Calu3 (cell line): ENCODE measurements around the genes SULT1B1, ODAM, OPRPN and DCK.

GRCh38 chr4:69546140-69546491 is 50.4 kb upstream of the UGT2B4 start:
- PRO-cap: no peak

GRCh38 chr4:69760358-69760884 is at the start of gene SULT1B1:
Gene SULT1B1, minus strand, starts transcription at chr4:69760620.
- PRO-cap: no peak

- PRO-cap: no peak
These were observed 6.7 kb upstream of the SULT1B1 start for GRCh38 chr4:69767147-69767508.

DNA sequence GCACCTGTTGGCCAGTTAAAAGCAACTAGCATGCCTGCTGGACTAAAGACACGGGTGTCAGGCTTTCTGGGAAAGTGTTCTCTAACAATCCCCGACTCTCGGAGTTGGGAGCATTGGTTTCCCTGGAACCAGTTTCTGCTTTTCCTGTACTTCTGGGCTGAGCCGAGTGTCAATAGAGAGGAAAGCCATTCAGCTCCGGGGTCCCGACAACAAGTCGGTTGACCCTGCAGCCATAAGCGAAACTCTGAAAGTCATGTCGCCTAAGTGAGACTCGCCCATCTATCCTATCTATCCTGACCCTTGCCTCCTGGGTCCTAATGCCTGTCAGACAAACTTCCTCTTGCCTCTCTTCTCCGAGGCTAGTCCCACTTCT is 34.5 kb downstream of the SULT1E1 start:
- PRO-cap: no peak

- PRO-cap: no peak
These were observed at the start of gene ODAM for GRCh38 chr4:70195648-70195847. Gene ODAM, plus strand, starts transcription at chr4:70195725.

GRCh38 chr4:70197922-70198203 is 2.3 kb downstream of the ODAM start:
- PRO-cap: bidirectional peak, plus-strand start at chr4:70198135, minus-strand start at chr4:70198021

DNA sequence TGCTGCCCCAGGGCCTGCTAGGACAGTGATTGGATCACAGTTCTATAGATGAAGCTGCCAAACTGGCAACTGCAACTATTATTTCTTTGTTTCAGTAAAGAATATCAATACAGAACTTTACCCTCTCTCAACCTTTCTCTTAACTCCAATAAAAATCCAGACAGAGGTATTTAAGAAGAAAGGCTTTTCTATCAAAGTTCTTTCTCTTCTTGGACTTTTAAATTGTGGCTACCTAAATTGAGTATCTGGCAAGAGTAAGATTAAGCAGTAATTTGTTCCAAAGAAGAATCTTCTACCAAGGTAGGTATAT is at the start of gene OPRPN:
Gene OPRPN (plus strand): TSS at position 200 of the 310 bp plus-strand sequence.
- PRO-cap: no peak

DNA sequence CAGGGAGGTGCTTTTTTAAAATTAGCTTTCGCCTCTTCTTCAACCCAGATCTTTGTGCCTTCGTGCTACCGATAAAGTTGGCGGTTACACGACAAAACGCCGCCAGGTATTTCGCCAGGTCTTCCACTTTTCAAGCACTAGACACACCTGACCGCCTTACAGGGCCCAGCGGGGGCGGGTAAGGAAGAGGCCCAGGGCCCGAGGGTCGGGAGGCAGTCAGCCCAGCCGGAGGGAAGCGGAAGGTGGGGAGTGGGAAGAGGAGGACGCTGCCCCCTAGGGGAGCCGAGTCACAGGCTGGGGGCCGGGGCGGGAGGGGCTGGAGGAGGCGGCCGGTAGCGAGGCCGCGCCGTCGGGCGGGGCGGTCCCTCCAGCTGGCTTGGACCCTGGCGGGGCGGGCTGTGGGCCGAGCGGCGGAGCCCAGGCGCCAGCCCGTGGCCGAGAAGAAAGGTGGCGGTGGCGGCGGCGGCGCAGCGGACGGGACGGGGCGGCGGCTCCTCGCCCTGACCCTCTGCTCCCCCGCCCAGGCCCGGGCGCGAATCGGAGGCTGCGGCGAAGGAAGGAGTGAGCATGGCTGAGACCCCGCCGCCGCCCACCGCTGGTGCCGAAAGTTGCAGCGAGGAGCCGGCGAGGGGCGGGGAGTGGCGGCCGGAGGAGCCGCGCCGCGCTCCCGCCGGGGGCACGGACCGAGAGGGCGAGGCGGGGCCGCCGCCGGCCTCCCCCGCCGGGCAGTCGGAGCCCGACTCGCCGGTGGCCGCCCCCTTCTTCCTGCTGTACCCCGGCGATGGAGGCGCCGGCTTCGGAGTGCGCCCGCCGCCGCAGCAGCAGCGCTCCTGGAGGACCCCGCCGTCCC is 16.3 kb downstream of the UTP3 start:
- PRO-cap: bidirectional peak, plus-strand start at position 441 of the sequence, minus-strand start at position 244 of the sequence

GRCh38 chr4:70714062-70714475 is 7.7 kb upstream of the RUFY3 start:
- PRO-cap: no peak

DNA sequence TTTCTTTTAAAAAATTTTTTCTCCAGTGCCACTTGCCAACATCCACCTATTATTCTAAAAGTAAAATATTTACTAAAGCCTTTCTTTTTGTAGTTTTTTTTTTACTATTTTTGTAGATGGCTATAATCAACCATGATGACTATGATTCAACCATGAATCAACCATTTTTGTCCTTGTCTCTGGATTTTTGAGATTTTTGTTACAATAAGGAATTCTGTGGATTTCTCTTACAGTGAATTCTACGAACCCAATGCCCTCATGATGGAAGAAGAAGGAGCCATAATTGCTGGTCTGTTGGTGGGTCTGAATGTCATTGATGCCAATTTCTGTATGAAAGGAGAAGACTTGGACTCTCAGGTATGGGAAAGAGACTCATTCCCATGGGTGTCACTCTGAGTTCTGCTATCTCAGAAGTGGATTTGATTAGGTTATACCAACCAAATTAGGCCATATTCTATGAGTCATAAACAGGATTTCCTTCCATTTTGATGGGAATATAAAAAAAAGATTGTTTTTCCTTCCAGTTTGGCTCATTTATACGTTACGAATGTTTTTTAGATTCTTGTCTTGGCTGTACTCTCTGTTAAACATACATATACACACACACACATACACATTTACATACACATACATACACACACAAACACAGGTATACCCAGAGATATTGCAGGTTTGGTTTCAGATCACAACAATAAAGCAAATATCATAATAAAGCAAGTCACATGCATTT is 46.7 kb downstream of the RUFY3 start:
- PRO-cap: no peak

DNA sequence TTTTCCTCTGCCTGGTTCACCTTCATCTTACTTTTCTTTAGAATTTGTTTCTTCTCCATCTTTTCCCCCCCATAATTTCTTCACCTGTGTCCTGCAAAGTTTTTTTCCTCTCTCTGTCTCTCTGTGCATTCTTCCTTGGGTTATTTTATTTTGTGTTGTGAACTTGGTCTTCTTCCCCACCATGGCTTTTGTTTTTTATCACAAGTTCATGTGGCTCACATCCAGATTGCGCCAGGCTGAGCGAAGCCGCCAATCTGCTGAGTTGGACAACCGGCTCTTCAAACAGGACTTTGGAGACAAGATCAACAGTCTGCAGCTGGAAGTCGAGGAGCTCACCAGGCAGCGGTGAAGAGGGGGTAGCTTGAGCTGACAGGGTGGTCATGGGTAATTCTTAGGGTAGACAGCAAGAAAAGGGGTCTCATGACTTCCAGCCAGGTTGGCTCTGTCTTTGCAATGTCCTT is 46.1 kb downstream of the GRSF1 start:
- PRO-cap: no peak

DNA sequence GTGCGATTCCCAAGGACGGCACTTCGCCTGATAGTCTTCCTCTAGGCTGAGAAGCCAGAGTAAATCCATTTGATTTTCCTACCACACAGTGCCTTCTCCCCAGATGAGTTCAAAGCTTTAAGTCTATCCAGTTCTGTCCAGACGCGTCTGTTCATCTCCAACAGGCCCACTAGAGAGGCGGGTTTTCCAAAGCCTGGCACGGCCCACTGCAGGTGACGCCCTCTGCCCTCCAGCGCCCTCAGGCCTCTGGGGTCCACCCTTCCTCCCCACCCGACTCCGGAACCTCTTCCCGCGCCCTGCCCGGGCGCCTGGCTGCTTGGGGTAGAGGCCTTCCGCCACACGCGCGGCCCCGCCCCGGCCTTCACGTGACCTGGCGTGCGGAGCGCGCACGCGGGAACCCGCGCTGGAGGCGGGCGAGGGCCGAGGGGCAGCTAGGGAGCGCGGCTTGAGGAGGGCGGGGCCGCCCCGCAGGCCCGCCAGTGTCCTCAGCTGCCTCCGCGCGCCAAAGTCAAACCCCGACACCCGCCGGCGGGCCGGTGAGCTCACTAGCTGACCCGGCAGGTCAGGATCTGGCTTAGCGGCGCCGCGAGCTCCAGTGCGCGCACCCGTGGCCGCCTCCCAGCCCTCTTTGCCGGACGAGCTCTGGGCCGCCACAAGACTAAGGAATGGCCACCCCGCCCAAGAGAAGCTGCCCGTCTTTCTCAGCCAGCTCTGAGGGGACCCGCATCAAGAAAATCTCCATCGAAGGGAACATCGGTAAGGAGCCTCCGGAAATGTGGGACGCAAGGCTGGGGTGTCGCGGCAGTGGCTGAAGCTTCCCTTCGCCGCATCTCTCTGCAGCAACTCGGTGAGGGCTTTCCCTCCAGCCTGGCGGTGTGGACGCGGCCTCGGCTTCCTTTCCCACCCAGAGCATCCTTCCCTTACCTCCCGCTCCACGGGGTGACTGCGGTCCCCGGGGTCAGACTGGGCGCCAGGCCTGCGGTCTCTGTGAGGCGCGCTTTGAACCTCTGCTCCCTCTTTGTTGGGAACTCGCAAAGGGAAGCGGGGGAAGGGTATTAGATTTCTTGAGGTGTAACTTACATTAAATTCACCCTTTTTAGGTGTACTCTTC is at the start of gene DCK:
Gene DCK (plus strand): TSS at position 479 of the 1,111 bp plus-strand sequence.
- PRO-cap: bidirectional peak, plus-strand start at position 389 of the sequence, minus-strand start at position 310 of the sequence

- PRO-cap: no peak
These were observed 44.2 kb downstream of the SLC4A4 start for GRCh38 chr4:71230751-71232147.

DNA sequence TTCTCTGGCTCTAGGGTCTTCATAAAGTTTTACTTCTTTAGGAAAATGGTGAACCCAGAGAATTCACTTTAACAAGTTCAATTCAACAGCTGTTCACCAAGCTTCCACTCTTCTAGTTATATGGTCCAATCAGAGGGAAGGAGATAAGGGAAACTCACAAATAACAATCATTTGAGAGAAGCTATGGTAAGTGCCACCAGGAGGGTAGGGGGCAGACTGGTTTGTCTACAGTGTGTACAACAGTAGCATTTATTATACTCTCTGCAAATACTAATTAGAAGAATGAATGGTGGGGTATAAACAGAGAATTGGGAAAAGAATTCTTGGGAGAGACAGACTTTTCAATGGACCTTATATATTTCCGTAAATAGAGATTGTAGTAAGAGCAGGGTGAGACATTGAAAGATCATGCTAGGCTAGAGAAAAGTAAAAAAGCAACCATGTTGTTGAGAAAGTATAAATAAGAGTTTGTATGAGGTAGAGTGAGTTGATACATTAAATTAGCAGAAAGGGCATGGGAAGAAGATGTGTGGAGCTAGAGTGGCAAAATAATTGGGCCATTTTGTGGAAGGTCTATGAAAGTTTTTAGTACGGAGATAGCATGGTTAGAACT is 186.1 kb downstream of the SLC4A4 start:
- PRO-cap: no peak

DNA sequence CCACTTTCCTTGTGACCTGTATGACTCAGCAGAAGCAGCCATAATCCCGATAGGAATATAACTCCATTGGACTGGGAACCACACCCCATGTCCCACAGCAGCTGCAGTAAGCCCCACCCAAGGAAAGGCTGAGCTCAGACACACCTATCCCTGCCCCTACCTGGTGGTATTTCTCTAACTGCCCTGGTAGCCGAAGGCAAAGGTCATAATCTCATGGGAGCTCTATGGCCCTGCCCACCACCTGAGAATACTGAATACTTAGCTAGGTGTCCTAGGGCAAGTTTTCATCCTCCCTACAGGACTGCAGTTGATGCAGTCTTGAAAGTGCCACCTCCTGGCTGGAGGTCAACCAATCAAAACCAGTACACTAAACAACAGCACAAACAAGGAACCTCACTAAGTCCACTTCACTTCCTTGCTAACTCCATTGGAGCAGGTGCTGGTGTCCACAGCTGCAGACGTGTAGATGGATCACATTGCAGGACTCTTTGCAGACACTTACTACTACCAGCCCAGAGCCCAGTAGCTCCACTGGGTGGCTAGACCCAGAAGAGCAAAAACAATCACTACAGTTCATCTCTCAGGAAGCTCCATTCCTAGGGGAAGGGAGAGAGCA is 169.0 kb downstream of the GC start:
- PRO-cap: no peak

DNA sequence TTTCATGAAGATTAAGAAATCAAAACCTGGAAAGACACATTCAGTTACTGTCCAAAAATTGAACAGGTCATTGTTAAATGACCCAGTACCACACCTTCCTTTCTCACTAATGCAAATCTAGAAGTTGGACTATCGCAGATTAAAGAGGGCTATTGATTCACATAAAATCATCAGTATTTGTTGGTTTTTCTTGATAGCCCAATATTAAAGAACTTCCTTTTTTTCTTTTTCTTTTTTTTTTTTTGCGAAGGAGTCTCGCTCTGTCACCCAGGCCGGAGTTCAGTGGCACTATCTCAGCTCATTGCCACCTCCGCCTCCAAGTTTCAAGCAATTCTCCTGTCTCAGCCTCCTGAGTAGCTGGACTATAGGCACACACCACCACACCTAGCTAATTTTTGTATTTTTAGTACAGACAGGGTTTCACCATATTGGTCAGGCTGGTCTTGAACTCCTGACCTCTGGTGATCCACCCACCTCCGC is 194.7 kb downstream of the NPFFR2 start:
- PRO-cap: unidirectional peak, plus-strand start at position 231 of the sequence

DNA sequence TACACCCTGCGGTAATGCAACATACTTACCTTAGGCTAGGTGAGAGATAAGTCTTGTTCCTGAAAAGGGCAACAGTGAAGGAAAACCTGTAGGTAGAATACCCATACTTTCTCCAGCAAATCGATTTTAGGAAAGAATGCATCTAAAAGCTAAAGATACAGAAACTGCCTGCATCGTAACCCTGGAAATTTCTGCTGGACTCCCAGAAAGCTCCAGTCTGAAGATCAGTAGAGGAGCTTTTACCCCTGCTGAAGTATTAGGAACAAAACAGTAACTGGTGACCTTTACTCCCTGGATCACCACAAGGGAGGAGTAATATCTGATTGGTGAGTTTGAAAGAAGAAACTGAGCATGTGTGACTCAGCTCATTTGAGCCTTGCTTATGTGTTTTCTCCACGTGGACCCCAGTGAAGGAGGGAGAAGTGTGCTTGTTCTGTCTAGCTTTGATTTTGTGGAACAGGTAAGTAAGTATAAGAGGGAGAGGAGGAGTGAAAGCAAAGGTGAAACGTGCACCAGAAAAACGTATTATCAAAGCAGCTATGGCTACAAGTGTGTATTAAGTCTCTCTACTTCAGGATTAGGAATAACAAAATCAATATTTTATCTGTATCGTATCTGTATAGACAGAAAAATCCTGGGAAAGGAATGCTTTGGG is 34.6 kb upstream of the COX18 start:
- PRO-cap: no peak

DNA sequence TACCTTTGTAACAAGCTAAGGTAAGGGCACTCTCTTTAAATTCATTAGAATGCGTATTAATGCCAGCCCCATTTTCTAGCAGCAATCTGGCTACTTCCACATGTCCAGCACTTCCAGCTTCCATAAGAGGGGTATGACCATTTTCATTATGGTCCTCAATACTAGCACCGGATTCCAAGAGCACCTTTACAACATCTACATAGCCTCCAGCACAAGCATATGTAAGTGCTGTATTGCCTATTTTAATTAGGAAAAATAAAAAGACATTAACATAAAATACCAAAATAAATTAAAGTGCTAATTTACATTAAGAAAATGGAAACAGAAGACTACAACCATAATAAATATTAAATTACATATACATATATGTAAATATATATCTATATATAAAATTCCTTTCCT is 84.4 kb upstream of the COX18 start:
- PRO-cap: no peak

DNA sequence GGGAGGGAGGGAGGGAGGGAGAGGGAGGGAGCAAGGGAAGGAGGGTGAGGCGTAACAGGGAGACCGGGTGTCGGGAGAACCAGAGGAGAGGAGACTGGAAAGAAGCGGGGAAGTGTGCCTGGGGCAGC is 137 bp upstream of the ANKRD17 start:
- PRO-cap: bidirectional peak, plus-strand start at position 38 of the sequence, minus-strand start outside the sequence

DNA sequence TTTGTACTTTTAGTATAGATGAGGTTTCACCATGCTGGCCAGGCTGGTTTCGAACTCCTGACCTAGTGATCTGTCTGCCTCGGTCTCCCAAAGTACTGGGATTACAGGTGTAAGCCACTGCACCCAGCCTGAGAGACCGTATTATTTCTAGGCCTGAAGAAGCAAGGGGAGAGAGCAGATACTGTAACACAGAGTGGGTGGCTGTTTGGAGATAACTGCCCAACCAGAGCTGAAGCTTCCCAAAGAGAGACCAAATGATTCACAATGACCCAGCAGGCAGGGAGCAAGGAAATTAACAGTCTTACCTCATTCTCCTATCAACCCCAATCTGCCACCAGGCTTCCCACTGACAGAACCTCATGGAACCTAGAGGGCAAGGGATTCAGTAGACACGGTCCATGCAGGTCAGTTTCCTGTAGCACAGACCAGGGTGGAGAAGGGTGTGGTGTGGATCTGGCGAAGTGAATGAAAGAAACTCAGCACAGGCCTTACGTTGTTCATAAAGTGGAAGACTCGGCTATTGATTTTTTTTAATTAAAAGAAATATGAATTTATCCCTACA is 60.7 kb upstream of the ALB start:
- PRO-cap: no peak